ENCODE measurements around a stretch of chr5.

DNA sequence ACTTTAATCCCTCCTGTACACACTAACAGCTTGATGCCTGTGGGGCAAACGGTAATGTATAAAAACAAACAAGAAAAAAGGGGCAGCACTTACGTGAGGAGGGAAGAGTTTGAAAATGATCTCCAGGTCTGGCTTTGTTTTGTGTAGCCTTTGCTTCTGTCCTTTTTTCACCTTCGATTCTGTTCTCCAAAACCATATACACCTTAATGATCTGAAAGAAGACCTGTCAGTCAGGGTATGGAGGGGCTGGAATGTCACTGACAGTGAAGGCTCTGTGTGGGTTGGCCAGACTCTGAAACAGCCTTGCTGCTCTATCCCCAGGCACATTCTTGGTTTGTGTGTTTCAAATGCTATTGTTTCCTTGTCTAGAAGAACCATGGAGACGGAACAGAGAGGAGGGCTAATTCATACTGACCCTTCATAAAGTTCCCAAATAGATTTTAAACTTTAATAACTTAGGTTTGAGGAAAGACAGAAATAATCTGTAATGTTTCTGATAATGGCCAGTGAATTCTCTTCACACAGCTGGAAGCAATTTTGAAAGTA lies 338.1 kb upstream of the WWC1 start:
- PRO-cap = no peak
- RAMPAGE, long total RNA, 3 experiments = no peak in any of the 3 experiments

DNA sequence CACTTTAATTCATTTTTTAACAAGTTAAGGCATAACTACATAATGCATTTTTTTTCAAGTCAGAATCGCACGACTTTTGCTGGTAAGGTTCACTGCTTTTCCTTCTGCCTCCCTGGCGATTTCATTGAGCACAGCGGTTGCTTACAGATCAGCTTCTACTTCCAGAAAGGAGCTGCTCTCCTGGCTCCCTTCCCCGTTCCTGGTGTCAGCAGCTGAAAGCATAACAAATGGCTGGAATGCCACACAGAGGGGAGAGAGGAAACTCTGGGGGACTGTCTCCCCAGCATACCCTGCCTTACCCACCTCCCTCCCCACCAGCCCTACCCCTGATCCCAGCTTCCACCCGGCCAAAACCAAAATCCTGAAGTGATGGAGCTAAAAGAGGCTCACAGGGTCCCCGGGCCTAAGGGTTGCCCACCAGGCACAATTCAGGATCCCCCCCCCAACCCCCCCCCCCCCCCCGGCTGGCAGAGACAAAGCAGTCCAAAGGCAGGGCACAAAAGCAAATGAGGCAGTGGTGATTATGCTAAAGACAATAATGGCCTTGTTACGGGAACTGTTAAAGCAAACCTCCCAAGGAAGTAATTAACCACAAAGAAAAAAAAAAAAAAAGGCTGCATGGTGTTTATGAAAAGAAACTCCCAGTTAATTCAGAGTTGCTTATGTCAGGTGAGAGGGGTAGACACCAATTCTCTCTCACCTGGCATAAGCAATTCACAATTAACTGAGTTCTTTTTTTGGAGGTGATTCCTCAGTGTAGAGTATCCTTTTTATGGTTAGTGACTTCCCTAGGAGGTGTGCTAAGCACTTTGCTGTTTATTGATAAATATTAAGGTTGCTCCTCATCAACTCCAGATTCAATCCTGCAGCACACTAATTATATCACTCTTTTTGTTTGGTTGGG lies 126.0 kb upstream of the WWC1 start:
- PRO-cap = no peak
- RAMPAGE, long total RNA, 3 experiments = no peak in any of the 3 experiments

- PRO-cap = no peak
- RAMPAGE, long total RNA, 3 experiments = no peak in any of the 3 experiments
Observed at GRCh38 chr5:168178038-168178549, 113.4 kb upstream of the WWC1 start.

DNA sequence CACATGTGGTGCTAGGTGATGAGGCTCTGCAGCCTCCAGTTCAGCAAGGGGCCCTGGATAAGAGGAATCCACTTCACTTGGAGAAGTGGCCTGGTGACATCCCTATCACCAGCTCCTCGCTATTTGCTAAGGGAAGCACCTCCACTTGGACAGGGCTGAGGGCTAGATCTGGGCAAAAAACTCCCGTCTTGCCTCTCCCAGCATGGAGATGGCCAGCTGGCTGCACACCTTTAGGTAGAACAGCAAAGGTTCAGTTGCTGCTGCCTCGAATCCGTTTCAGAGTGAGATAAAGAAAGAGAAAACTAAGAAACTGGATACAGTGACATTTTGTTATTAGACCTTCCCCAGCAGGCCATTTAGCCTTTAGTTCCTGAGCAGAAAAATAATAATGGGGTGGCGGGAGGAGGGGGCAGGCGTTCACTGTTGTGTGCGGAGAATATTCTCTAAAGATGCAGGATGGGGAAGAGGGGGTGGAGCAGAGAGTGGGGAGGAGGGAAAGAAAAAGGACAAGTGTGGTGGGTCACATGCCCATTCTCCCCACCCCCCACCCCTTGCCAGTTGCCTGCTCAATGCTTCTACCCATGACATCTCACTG lies 8.6 kb downstream of the WWC1 start:
- PRO-cap = no peak
- RAMPAGE, long total RNA, 3 experiments = no peak in any of the 3 experiments

DNA sequence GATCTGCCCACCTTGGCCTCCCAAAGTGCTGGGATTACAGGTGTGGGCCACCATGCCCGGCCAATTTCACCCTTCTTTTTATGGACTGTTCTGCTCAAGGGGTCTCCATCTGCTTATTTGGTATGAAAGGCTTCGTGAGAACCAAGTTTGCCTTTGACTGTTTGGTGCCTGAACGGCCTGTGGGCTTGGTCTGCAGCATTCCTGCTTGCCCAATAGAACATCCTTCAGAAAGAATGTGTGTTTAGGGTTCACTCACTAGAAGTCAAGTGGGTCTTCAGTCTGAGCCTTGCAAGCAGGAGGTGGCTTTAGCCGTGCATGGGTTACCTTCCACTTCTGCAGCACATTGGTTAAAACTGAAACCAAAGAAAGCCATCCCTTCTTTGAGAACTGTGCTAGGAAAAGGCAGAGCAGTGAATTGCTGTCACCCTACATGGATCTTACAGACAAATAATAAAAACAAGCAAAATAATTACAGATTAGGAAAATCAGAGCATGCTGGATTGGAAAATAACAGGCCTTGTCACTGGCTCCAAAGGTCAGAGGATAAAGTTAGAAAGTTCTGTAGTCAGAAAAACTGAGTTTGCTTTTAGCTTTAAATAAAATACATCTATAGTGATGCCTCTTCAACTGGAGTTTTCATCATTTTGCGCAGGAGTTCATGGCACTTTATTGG lies 16.5 kb downstream of the WWC1 start:
- PRO-cap = no peak
- RAMPAGE, long total RNA, 3 experiments = no peak in any of the 3 experiments

- PRO-cap = no peak
- RAMPAGE, long total RNA, 3 experiments = no peak in any of the 3 experiments
Observed at GRCh38 chr5:168414061-168414614, 72.1 kb upstream of the RARS1 start.

GRCh38 chr5:168616071-168616460 lies 36.9 kb upstream of the PANK3 start:
- PRO-cap = no peak
- RAMPAGE, long total RNA, 3 experiments = start-site peak on the plus strand in 1 of 3 experiments, at chr5:168616307-168616313 at its widest, 56 reads per replicate

DNA sequence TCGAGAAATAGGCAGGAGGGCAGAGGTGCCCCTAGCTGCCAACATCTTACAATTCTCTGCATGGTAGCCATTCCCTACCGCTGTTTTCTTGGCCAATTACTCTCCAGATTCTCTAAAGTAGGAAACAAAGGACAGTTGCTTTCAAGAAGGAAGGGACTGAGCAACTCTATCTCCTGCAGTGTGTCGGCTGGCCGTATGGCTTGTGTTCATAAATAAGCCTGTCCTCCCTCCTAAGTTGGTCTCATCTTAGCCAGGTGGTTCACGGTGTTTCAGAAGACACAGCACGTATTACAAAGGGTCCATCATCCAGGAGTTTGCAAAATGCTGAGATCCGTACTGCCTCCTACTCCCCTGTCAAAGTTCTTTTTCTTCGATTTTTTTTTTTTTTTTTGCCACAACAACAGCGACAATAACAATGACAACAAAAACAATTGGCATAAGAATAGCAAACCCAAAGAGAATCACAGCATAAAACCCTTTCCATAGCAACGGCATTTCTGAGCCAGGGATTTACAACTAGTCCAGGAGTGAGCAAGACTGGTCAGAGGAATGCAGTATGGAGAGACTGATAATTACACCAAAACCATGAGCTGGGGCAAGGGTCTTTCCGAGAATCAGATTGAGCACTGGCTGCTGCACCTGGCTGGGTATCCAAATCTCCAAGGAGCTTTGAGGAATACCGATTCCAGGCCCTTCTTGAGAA lies 212.8 kb downstream of the SLIT3 start:
- PRO-cap = no peak
- RAMPAGE, long total RNA, 3 experiments = start-site peak on the minus strand in 1 of 3 experiments, centred at position 374 of the sequence, 10 reads per replicate

DNA sequence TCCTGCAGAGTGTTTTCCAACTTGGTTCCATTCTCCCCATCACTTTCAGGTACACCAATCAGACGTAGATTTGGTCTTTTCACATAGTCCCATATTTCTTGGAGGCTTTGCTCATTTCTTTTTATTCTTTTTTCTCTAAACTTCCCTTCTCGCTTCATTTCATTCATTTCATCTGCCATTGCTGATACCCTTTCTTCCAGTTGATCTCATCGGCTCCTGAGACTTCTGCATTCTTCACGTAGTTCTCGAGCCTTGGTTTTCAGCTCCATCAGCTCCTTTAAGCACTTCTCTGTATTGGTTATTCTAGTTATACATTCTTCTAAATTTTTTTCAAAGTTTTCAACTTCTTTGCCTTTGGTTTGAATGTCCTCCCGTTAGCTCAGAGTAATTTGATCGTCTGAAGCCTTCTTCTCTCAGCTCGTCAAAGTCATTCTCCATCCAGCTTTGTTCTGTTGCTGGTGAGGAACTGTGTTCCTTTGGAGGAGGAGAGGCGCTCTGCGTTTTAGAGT lies 11.6 kb downstream of the C5orf58 start:
- PRO-cap = no peak
- RAMPAGE, long total RNA, 3 experiments = no peak in any of the 3 experiments

DNA sequence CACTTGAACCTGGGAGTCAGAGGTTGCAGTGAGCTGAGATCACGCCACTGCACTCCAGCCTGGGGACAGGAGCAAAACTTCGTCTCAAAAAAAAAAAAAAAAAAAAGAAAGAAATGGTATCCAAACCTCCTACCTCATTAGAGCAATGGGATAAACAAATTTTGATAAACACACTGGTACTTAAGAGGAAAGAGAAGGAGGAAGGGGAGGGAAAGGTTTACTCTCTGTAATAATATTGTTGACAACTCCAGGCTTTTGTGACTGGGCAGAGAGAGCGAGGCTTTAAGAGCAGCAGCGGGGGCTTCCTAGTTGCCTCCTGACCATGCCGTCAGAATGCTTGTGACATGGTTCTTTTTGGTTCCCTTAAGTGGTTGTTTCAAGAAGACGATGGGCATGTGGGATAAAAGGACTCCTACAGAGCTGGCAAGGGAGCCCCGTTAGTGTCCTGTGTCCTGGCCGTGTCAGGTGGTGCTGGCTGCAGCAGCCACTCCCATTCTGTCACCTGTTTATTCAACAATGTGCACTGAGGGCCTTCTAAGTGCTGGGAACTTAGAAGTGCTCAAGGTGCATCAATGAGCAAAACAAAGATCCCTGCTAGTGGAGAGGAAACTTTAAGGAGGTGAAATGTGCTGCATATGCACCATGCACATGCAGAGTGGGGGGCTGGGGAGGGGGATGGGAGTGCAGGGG lies 19.8 kb downstream of the LCP2 start:
- PRO-cap = no peak
- RAMPAGE, long total RNA, 3 experiments = no peak in any of the 3 experiments

DNA sequence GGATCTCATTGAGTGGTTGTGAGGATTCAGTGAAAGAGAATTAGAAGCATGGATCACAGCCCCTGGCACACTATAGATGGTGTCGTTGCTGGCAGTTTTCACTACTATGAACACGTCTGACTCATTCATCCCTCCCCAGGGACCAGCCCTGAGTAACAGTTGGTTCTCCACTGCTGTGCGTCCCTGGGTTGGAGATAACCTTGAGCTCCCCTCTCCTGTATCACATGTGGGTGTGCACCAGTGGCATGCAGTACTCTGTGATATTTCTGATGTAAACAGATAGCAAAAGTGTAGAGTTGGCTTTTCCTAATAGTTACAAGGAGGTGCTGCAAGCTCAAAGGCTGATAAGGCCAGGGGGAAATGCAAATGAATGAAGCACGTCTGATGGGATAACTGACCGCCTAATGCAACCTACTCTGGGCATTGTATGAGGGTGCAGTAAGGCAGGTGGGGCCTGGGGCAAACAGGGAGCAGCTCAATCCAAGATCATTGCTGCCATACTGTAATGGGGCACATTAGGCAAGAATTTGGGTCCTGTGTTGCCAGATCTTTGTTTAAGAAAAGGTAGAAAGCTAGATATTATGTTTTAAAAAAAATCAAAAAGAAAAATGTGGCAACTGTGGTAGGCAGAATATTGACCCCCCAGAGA lies 8.9 kb upstream of the LCP2 start:
- PRO-cap = no peak
- RAMPAGE, long total RNA, 3 experiments = no peak in any of the 3 experiments

DNA sequence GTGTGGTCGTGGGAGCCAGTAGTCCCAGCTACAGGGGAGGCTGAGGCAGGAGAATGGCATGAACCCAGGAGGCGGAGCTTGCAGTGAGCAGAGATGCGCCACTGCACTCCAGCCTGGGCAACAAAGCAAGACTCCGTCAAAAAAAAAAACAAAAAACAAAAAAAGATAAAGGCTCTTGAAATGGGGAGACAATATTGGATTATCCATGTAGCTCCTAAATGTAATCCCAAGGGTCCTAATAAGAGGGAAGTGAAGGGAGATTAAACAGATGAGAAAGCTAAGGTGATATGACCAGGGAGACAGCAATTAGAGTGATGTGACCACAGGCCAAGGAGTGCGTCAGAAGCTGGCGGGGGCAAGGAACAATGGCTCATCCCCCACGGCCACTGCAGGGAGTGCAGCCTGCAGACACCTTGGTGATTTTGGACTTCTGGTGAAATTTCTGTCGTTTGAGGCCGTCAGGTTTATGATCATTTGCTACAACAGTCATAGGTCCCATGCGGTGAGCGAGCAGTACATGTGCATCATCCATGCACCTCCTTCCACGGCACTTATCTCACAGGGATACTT lies 3.1 kb downstream of the KCNMB1 start:
- PRO-cap = no peak
- RAMPAGE, long total RNA, 3 experiments = start-site peak on the plus strand in 1 of 3 experiments, centred at position 363 of the sequence, 6 reads per replicate

- PRO-cap = no peak
- RAMPAGE, long total RNA, 3 experiments = no peak in any of the 3 experiments
Observed at GRCh38 chr5:170388408-170388816, 755 bp downstream of the KCNMB1 start.

- PRO-cap = no peak
- RAMPAGE, long total RNA, 3 experiments = no peak in any of the 3 experiments
Observed at GRCh38 chr5:170788498-170788972, 5.0 kb downstream of the GABRP start.

- PRO-cap = no peak
- RAMPAGE, long total RNA, 3 experiments = no peak in any of the 3 experiments
Observed at GRCh38 chr5:170862174-170862975, 557 bp downstream of the RANBP17 start.

DNA sequence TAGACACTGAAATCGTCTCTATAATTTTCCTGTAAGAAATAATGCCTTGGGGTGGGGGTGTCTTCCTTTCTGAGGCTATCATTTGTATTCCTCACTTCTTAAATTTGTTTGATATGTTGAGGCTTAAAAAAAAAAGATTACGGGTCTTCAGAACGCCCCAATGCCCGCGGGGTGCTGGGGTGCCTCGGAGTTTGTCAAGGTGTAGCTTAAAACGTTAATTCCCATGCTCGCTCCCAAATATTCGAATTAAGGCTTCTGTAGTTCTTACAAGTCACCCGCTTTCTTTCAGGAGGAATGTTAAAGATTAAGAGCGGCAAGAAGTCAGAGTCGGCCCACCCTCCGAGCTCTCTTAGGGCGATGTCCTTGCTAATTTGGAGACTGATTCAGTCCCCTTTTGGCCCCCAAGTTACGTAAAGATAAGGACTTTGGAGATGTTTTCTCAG lies 864 bp upstream of the NPM1 start:
- PRO-cap = no peak
- RAMPAGE, long total RNA, 3 experiments = no peak in any of the 3 experiments

GRCh38 chr5:171450304-171451596 lies 31.3 kb downstream of the FGF18 start:
- PRO-cap = no peak
- RAMPAGE, long total RNA, 3 experiments = no peak in any of the 3 experiments

- PRO-cap = no peak
- RAMPAGE, long total RNA, 3 experiments = no peak in any of the 3 experiments
Observed at GRCh38 chr5:171574366-171574777, 154.9 kb downstream of the FGF18 start.

DNA sequence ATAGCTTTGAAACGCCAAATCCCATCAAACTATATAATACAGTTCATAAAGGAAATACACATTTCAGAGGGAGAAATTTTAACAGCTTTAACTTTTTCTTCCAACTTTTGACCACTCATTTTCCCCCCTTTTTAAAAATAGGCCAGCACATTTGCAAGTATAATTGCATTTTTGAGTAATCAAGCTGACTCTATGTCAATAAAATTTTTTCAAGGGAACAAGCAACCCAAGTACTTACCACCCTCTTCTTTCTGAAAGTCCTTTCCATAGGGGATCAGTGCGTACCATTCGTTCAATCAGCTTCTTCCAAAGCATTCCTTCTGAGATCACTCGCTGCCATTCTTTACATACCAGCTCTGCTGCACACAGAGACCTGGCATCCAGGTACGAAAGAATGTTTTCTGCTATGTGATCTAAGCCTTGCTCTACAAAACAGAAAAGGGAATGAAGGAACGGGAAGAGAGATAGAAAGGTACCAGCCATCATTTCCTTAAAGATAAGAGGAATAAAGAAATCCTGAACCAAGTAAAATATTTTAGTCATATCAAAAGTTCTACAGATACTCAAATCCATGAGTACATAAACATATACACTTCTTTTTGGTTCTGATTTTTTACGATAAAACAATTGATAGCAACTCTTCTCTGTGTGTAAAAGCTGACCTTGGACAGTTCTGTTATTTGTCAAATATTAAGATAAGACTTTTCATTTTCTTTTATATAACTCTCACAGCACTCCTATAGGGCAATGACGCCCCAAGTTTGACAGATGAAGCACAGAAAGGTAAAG lies 106.6 kb downstream of the FBXW11 start:
- PRO-cap = no peak
- RAMPAGE, long total RNA, 3 experiments = no peak in any of the 3 experiments

- PRO-cap = no peak
- RAMPAGE, long total RNA, 3 experiments = start-site peak on the minus strand in 1 of 3 experiments, at chr5:171932003-171932046 at its widest, 6 reads per replicate
Observed at GRCh38 chr5:171931784-171932587, 74.5 kb downstream of the FBXW11 start.

All from tibial nerve (tissue), 3 donors.